SK-N-DZ (cell line): Measurements from ENCODE around the gene SOX10.

GRCh38 chr22:37717114-37717798 is 20.4 kb downstream of the TRIOBP start:
RAMPAGE:
- cytosol, long total RNA, result no peak
- nucleus, long total RNA, result no peak

RAMPAGE:
- cytosol, long total RNA, result no peak
- nucleus, long total RNA, result no peak
Measured at GRCh38 chr22:37731657-37732453, 35.0 kb downstream of the TRIOBP start.

GRCh38 chr22:37739035-37739909 is 42.4 kb downstream of the TRIOBP start:
RAMPAGE:
- cytosol, long total RNA, result no peak
- nucleus, long total RNA, result no peak

DNA sequence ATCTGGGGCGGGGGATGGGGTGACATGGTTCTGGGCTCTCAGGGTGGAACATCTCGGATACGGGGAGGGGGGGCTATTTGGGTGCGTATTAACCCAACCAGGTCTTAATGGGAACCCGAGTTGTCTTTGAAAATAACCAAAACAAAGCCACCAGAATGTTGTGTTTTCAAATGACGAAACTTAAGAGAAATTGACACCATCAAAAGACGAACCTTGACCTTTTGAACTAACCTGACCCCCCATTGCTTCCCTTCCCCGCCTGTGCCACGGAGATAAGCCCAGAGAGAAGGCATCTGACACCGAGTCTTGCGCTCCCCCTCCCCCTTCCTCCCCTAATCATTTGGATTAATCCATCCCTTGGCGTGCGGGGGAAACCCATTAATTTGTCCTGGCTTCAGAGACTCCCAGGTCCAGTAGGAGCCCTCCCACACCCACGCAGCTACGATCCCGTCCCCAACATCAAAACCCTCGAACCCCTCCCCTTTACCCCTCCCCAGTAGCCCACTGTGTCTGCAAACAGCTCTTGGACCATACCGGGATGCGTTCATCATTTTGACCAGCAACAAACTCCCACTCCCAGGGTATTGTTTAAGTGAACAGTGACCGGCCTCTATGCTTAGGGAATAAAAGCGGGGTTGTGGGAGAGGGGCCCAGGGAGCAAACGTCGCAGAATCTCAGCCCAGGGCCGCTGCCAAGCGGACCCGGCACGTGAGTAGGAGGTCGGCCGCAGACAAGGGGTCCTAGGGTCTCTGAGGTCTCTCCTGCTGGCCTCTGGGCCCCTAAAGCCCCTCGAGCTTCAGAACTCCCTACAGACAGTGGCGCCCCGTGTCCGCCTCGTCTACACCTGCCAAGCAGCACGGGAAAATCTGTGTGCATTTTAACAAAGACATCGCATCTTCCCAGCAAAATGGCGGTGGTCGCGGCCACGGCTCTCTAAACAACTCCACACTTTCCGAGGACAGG is 1.6 kb upstream of the H1-0 start:
RAMPAGE:
- cytosol, long total RNA, result no peak
- nucleus, long total RNA, result no peak

DNA sequence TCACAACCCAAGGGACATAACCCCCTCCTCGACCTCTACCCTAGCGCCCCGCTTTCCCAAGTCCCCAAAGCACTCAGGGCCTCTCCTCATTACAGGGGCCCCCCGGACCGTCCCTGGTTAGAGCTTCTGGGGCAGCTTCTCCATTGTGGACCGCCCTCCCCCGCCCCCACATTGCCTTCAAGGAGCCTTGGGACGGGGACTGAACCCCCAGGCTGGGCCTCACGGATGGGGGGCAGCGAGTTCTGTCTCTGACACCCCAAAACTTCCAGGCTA is 982 bp upstream of the H1-0 start:
RAMPAGE:
- cytosol, long total RNA, result no peak
- nucleus, long total RNA, result no peak

DNA sequence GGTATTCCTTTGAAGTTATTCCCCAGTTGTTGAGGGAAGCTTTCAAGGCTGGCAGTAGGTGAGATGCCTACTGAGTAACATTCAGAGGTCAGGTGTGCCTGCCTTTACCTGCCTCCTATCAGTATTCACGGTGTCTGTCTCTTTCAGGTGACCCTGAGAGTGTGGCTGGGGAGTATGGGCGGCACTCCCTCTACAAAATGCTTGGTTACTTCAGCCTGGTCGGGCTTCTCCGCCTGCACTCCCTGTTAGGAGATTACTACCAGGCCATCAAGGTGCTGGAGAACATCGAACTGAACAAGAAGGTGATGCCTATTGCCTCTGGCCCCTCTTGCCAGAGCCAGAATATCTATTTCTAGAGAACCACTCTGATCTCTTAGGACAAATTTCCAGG is 25.0 kb downstream of the EIF3L start:
RAMPAGE:
- cytosol, long total RNA, result no peak
- nucleus, long total RNA, result no peak

GRCh38 chr22:37896170-37896741 is 9.8 kb upstream of the MICALL1 start:
RAMPAGE:
- cytosol, long total RNA, result no peak
- nucleus, long total RNA, result no peak

RAMPAGE:
- cytosol, long total RNA, result no peak
- nucleus, long total RNA, result no peak
Measured at GRCh38 chr22:37921846-37922587, 15.9 kb downstream of the MICALL1 start.

DNA sequence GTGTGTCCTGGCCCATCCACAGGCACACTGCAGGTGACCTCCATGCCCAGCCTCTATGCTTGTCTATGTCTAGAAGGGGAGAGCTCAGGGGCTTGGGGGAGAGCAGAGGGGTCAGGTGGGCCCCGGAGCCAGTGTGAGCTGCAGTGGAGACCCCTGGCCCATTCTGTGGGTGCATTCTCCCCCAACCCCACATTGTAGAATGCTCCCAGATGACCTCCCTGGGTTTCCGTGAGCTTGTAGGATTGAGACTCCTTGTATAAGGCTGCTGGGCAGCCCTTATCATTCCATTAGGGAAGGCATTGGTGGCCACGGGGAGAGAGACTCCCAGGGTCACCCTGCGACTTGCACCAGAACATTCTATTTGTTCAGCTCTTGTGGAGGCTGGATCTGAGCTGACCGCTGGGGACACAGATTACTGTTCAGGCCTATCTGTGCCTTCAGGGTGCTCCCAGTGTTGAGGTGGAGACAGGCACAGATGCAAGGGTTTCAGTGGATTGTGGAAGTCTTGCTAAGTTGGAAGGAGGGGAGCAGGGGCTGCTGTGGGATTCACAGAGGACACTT is 17.8 kb downstream of the MICALL1 start:
RAMPAGE:
- cytosol, long total RNA, result no peak
- nucleus, long total RNA, result no peak

DNA sequence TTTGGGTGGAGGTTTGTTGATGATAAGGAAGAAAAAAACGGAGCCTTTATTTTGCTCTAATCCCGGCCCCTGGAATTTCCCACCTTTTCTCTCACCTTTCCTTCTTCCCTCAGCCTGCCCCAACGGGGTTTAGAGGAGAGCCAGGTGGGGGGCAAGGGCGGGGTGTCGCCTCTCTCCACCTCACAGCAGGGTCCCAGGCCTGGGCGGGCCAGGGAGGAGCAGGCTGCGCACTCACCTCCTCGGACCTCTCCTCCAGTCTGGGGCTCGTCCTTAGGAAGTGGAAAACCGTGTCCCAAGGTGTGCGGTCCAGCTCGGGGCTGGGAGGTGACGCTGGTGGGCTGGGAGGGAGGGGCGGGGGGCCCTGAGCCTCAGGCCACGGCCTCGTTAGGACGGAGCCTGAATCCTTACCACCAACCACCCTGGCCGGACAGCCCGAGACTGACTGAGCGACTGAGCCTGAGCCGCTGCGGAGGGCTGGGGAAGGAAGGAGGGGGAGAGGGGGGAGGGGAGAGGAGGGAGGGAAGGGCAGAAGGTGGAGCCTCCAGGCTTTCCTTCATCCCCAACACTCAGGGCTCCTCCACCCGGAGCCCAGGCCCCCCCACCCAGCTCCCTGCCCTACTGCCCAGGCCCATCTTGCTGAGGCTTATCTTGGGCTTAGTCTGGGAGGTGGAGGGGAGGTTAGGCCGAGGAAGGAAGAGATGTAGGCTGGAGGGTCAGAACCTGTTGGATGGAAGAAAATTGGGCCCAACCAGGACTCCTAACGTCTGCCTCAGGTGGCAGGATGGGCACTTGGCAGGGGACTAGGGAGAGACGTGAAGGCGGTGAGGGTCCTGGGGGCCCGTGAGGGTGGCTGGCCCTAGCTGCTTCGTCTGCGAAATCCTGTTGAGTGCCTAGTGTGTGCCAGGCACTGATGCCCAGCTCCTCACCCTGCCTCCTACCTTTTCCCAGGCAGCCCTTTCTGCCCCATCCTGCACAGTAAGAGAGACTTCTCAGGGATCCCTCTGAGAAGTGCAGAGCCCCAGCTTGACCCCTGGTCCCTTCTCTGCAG is at the start of gene SOX10:
SOX10 (minus strand) TSS at position 452 of the 1,048 bp plus-strand sequence.
RAMPAGE:
- cytosol, long total RNA, result no peak
- nucleus, long total RNA, result no peak

DNA sequence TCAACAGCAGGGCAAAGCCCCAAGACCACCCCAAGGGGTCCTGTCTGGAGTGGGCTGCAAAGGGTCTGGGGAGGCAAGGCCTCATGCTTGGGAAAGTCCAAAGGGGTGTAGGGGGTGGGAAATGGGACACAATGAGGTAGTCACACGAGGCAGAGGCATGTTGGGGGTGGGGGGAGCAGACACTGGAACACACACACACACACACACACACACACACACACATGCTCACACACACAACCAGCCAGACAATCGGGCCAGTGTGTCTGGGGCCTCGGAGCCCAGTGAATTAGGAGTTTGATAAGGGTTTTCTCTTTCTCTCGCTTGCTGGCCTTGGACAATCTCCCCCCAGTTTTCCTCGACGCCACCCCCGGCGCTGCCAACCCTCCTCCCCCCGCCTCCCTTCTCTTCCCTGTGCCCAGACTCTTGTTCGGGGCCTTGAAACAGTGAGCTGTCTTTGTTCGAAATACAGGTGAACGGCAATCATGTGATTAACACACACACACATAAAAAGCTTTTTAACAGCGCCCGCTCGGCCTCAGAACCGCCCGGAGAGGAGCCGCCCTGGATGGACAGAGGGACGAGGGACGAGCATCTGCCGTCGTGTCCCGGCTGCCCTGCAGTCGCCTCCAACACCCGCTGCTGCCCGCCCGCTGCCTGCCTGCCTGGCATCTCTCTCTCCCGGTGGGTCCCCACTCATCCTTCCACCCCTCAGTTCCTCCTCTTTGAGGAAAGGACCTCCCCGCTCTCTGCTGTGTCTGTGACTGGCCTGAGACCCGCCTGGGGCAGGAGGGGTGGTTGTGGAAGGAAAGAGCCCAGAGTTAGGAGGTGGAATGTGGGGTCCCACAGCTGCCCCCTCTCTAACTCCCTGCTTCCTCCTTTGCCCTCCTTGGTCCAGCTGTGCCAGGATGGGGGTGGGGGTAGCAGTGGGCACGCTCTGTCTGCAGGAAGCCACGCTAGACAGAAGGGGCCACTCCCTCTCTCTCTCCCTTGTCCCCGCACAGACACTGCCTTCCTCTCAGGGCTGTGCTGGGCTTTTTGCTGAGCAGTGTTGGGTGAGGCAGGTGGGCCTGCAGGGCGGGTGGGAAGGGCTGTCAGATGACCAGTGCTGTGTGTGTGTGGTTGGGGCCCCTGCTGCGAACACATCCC is 1.6 kb upstream of the SOX10 start:
RAMPAGE:
- cytosol, long total RNA, result no peak
- nucleus, long total RNA, result no peak

DNA sequence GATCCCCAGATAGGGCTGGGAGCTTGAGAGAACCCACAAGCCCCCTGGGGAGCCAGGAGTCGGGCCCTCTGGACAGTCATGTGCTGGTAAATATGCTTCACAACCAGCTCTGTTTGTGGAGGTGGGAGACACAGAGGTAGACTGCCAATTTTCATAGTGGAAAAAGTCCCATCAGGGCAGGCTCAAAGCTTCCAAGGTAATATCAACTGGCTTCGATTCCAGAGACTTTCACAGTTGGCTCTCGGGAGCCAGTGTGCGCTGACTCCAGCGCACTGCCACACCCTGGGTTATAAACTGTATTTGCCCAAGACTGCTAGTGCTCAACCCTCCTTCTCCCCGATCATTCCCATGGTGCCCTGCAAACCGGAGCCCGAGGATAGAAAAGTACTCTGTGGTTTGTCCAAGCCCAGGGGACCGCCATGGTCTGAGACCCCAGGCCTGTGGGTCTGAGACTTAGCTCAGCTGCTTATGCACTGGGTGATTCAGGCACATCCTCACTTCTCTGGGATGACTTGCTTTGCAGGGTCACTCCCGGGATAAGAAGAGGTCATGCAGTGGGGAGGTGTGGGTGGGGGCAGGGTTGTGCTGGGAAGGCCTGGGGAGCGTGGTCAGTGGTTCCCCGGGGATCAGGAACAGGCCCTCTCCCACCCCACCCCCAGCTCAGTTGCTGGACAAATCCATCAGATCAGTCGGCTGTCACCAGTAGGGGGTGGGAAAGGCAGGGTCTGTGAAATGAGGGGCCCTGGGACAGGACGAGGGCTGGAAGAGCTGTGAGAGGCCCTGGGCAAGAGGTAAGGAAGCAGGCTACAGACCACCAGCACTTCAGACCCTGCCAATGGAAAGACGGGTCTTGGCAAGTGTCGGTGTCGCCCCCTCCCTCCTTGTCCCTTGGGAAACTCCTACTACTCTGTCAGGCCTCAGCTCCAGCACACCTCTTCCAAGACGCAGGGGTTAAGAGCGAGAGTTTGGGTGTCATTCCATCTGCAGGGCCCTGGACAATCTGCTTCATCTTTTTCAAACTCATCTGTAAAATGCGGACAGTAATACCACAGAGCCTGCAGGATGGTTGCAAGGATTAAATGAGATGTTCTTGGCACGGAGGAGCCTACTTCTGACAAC is 26.6 kb upstream of the PICK1 start:
RAMPAGE:
- cytosol, long total RNA, result no peak
- nucleus, long total RNA, result no peak

RAMPAGE:
- cytosol, long total RNA, result no peak
- nucleus, long total RNA, result no peak
Measured at GRCh38 chr22:38038230-38039037, 18.8 kb upstream of the PICK1 start.

GRCh38 chr22:38111325-38112319 is 1.1 kb upstream of the BAIAP2L2 start:
RAMPAGE:
- cytosol, long total RNA, result no peak
- nucleus, long total RNA, result no peak

GRCh38 chr22:38163540-38164378 is 17.9 kb downstream of the PLA2G6 start:
RAMPAGE:
- cytosol, long total RNA, result no peak
- nucleus, long total RNA, result no peak

GRCh38 chr22:38261997-38262529 is 10.7 kb downstream of the TMEM184B start:
RAMPAGE:
- cytosol, long total RNA, result no peak
- nucleus, long total RNA, result no peak

GRCh38 chr22:38271458-38271819 is 1.4 kb downstream of the TMEM184B start:
RAMPAGE:
- cytosol, long total RNA, result no peak
- nucleus, long total RNA, result no peak

RAMPAGE:
- cytosol, long total RNA, result no peak
- nucleus, long total RNA, result no peak
Measured at GRCh38 chr22:38289703-38290893, 17.3 kb upstream of the TMEM184B start.

DNA sequence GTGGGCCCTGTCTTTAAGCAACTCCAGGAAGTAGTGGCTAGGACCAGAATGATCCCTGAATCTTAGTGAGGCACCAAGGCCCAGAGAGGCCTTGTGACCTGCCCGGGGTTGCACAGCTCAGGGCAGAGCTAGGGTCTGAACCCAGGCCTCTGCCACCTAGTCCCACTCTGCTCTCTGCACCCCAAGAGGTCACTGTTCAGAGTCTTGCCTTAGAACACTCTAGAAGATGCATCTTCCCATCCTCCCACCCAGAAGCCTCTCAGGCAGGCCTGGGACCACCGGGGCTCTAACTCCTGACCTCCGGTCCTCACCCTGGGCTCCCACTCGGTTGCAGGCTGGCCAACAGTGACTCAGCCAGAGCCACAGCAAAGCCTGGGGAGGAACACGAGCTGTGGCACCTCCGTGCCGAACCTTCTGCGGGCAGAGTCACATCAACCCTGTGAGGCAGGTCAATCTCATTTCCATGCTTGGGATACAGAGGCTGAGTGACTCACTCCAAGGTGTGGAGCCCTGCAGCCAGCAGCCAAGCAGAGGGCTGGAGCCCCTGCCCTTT is 21.6 kb downstream of the CSNK1E start:
RAMPAGE:
- cytosol, long total RNA, result no peak
- nucleus, long total RNA, result no peak

GRCh38 chr22:38312763-38313069 is 4.5 kb downstream of the CSNK1E start:
RAMPAGE:
- cytosol, long total RNA, result no peak
- nucleus, long total RNA, result no peak